Pulmonary artery (tissue), 1 donor: ENCODE measurements around the gene SCAMP2.

DNA sequence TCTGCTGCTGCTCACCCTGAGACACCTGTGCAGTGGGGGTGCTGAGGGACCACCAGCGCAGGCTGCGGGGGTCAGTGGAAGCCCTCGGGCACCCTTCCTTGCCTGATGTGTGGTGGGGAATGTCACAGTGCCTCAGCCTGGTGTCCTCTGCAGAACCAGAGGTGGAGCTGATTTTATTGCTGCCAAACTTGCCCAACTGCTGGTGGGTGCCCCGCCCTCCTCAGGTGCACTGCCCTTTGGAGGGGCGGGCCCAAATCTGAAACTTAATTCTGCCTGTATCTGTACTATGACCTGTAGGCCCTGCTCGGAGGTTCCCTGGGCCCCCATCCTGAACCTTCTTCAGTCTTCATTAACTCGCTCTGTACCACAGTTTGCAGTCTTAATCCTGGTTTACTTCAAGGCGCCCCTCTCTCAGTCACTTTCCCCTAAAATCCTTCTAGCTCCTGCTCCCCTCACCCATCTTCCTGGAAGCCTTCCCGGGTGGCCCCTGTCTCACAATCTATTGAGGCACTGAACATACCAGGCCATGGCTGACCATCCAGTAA, 7.5 kb downstream of the CSK start:
- PRO-cap: no peak

- PRO-cap: no peak
Measured at GRCh38 chr15:74801653-74802249, 10.9 kb upstream of the LMAN1L start.

GRCh38 chr15:74872669-74873644, at the start of gene SCAMP2:
Gene SCAMP2 (minus strand): TSS chr15:74873365.
- PRO-cap: unidirectional peak, minus-strand start at chr15:74873351

DNA sequence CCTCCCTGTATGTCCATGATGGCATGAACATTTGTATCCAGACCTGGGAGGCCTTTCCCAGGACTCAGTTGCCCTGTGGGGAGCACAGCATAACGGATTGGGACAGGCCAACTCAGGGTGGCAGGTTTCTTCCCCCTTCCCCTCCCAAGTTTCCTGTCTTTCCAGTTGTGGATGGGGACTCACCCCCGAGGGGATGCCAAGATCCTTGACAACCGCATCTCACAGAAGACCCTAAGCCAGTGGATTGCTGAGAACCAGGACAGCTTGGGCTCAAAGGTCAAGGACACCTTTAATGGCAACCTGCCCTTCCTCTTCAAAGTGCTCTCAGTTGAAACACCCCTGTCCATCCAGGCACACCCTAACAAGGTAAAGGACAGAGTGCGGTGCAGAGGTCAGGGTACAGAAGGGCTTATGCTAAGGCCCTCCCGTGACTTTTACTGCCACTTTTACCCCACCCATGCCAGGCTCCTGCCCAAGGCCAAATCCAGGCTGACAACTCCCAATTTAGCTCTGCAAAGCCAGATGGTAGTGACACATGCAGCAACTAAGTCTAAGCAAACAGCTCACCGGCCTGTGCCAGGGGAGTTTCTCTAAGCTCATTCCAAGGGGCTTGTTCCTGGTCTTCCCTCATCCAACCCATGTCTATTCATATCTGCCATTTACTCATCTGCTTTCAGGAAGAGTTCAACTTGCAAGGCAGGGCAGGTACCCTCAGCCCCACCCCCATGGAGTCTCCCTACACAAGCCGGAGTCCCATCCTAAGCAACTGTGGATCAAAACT, 1.6 kb downstream of the MPI start:
- PRO-cap: no peak

GRCh38 chr15:75023723-75024068, 306 bp downstream of the PPCDC start:
- PRO-cap: no peak

DNA sequence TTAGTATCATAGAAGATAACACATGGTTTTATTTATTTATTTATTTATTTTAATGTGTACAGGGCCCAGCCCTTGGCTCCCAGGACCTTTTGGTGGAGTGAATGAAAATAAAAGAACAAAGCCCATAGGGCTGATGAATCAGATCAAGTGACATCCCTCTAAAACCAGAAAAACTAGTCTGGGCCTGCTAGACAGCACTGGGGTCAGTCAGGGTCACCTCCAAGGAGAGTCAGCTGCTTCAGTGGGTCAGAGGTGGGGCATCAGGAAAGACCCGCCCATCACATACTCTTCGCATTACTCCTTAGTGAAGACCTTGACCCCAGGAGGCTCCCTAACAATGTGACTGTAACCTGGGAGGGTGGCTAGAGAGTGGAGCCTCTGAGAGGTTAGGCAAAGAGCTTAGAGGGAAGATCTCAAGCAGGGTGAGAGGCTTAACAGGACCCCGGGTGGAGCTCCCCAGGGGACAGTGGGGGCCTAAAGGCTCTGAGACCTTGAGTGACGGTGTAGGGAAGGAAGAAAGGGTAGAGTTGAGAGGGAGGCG, 12.9 kb downstream of the PPCDC start:
- PRO-cap: no peak

DNA sequence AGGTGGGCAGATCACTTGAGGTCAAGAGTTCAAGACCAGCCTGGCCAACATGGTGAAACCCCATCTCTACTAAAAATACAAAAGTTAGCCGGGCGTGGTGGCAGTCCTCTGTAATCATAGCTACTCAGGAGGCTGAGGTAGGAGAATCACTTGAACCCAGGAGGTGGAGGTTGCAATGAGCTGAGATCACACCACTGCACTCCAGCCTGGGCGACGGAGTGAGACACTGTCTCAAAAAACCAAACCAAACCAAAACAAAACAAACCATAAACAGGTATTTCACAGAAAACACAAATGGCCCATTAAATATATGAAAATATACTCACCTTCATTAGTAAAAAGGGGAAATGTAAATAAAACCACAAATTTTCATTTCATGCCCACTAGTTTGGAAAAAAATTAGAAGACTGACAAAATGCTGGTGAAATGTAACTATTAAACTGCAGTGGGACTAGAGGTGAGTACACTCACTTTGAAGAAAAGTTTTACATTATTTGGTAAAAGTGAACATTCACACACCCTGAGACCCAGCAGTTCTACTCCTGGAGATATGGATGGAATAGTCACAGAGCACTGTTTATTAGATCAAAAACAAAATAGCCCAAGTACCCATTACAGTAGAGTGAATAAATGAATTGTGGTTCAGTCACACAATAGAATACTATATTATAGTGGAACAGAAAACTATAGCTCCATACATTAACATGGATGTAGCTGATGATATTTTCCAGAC, 71.7 kb downstream of the PPCDC start:
- PRO-cap: no peak

DNA sequence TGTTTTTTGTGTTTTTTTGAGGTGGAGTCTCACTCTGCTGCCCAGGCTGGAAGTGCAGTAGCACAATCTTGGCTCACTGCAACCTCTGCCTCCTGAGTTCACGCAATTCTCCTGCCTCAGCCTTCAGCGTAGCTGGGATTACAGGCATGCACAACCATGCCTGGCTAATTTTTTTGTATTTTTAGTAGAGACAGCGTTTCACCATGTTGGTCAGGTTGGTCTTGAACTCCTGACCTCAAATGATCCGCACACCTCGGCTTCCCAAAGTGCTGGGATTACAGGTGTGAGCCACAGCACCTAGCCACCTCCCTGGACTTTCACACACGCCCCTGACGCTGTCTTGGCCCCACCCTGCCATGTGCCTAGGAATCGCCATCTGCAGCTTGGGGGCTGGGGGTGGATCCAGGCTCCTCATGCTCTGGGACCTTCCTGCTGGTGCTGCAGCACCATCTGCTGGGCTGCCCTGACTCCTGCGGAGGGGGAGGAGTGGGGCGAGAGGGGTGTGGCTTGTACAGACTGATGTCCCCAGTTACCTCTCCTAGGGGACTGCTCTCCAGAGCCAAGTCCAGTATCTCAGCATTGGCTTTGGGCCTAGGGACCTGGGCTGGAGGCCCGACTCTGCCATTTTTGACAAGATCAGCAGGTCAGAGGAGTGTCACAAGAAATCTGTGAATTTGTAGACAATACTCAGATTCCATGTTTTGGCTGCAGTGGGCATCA, 3.0 kb downstream of the C15orf39 start:
- PRO-cap: unidirectional peak, minus-strand start at position 358 of the sequence

- PRO-cap: no peak
Measured at GRCh38 chr15:75355682-75356531, 9.1 kb downstream of the NEIL1 start.

GRCh38 chr15:75450676-75451324, 690 bp downstream of the SIN3A start:
- PRO-cap: unidirectional peak, minus-strand start at chr15:75450845; bidirectional peak, plus-strand start at chr15:75451184, minus-strand start at chr15:75451152

GRCh38 chr15:75578118-75578334, 1.1 kb downstream of the PTPN9 start:
- PRO-cap: no peak

GRCh38 chr15:75648145-75648720, 521 bp downstream of the SNX33 start:
- PRO-cap: bidirectional peak, plus-strand start at chr15:75648401, minus-strand start at chr15:75648318

DNA sequence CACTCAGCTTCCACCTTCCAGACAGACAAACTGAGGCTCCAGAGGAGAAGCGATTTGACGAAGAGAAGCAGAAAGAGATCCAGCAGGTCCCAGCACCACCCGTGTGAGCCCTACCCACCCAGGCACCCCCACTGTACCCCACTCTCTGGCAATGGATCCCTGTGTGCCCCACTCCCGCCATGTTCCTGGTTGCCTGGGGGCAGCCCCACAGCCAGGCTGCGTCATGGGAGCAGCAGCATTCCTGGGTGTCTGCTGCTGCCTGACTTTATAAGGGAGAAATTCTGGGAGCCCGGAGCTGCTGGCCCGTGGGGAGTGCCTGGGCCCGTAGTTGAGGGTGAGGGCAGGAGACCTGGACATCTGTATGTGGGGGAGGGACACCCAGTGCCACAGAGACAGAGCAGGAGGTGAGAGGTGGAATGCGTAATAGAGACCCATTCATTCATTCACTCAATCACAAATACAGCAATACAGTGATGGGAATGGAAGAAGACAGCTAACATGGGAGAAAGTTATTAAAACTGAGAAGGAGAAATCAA, 15.2 kb downstream of the CSPG4 start:
- PRO-cap: bidirectional peak, plus-strand start at position 327 of the sequence, minus-strand start at position 240 of the sequence

GRCh38 chr15:75700225-75700866, 12.3 kb downstream of the CSPG4 start:
- PRO-cap: unidirectional peak, plus-strand start at chr15:75700807

DNA sequence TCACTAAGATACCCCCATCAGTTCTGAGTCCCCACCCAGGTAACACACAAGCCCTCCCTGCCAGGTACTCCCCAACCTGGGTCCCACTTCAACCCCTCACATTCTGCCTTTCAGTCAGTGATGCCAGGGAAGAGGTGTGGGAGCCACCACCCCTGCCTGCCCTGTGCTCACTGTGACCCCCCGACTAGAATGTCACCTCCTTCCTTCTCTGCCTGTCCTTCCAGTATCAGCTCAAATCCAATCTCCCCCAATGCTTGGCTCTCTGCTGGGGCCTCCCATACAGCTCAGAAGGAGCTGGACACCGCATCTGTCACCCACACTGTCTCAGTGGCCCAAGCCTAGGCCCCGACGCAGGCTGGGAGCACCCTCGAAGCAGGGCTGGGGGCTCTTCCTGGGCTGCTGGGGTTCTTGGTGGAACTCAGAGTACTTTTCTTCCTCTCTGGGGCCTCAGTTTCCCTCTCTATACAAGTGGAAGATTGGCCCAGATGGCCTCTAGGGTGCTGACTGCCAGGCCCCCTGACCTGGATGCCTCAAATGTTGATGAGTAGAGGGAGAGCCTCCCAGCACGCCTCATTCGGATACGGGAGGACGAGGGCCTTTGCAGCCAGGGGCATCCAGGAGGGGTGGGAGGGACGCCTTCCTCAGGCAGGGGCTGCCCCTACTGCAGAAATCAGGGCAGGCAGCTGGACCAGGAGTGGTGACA, 2.4 kb downstream of the CSPG4 start:
- PRO-cap: no peak

- PRO-cap: no peak
Measured at GRCh38 chr15:75737526-75737828, 13.6 kb downstream of the ODF3L1 start.

- PRO-cap: no peak
Measured at GRCh38 chr15:75775259-75775813, 51.5 kb downstream of the ODF3L1 start.

GRCh38 chr15:75873314-75873722, 30.1 kb downstream of the UBE2Q2 start:
- PRO-cap: no peak

- PRO-cap: no peak
Measured at GRCh38 chr15:76196112-76196877, 115.0 kb downstream of the ETFA start.

GRCh38 chr15:76300270-76301025, 10.8 kb downstream of the ETFA start:
- PRO-cap: no peak